SK-MEL-5 (cell line): ENCODE measurements around a stretch of chr4.

RAMPAGE:
- cytosol, long total RNA: no peak
- long total RNA: no peak
- nucleus, long total RNA: no peak
Observed at GRCh38 chr4:90234846-90235451, 107.8 kb downstream of the CCSER1 start.

GRCh38 chr4:94252854-94253428 is 45.3 kb downstream of the SMARCAD1 start:
RAMPAGE:
- cytosol, long total RNA: no peak
- long total RNA: no peak
- nucleus, long total RNA: no peak

GRCh38 chr4:94406940-94407476 is 44.7 kb upstream of the PDLIM5 start:
RAMPAGE:
- cytosol, long total RNA: no peak
- long total RNA: no peak
- nucleus, long total RNA: no peak

GRCh38 chr4:94453481-94454162 is 1.9 kb downstream of the PDLIM5 start:
RAMPAGE:
- cytosol, long total RNA: no peak
- long total RNA: no peak
- nucleus, long total RNA: no peak

DNA sequence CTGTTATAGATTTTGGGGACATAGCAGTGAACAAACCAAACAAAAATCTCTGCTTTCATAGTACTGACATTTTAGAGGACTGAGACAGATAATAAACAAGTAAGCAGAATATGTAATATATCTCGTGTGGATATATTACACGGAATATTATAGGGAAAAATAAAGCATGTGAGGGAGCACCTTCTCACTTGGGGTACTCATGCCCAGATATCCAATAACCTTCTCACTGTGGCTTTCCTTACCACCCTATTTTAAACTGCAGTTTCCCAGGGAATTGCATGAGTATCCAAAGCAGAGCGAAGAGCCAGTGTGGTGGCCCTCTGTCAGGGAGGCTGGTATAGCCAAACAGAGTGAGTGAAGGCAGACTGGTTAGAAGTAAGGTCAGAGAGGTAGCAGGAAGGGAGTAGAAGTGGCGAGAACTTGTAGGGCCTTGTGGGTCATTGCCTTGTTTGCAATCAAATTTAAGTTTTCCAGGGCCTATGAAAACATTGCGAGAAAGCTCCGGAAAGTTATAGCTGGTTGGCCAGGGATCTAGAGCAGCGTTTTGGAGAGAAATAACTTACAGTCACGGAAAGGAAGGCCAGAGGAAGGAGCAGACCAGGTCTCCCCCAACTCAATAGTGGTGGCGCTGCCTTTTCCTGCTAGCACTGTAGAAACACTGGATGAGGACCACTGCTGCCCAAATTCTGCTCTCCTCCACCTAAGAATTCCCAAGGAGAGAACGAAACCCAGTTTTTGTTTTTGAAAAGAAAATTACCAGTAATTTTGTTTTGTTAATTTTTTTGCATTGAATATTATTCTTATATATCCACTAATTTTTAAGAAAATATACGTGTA is 77.1 kb downstream of the PDLIM5 start:
RAMPAGE:
- cytosol, long total RNA: no peak
- long total RNA: no peak
- nucleus, long total RNA: no peak

DNA sequence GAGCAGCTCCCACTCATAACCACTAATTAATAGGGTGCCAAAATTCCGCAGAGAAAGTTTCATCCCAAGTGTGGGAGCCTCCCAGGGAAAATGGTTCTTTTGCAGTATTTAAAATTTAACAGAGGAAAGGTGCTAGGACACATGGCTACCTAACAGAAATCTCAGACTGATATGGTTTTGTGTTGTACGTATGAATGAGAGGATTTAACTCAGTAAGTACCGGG is 88.5 kb upstream of the BMPR1B start:
RAMPAGE:
- cytosol, long total RNA: no peak
- long total RNA: no peak
- nucleus, long total RNA: no peak

GRCh38 chr4:95547519-95548274 is 1.1 kb downstream of the UNC5C start:
RAMPAGE:
- cytosol, long total RNA: no peak
- long total RNA: no peak
- nucleus, long total RNA: no peak

GRCh38 chr4:97590122-97590569 is 553.1 kb downstream of the STPG2 start:
RAMPAGE:
- cytosol, long total RNA: no peak
- long total RNA: no peak
- nucleus, long total RNA: no peak

DNA sequence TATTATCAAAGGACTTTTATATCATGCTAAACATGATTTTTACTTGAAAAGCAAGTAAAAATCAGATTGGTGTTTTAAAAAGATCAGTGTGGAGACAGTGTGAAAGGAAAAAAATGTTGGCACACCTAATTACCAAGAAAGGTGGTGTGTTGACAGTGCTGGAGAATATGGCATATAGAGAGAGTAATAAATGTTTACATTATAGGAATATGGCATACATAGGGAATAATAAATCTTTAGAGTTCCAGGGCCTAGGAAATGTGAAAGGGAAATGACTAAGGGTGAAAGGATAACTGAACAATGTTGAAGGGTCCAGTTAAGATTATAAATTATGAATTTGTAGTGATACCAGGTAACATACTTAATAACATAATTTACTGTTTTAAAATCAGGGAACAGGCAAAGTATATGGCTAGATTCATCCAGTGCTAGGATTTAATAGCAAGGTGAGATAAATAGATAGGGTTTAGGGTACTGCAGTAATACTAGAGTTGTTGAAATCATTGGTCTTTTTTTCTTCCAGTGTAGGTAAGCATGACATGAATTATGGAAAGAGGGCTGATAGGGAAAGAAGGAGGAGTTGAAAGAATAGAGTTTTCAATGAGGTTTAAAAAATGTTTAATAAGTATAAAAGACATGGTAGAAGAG is 54.6 kb downstream of the RAP1GDS1 start:
RAMPAGE:
- cytosol, long total RNA: no peak
- long total RNA: no peak
- nucleus, long total RNA: no peak

DNA sequence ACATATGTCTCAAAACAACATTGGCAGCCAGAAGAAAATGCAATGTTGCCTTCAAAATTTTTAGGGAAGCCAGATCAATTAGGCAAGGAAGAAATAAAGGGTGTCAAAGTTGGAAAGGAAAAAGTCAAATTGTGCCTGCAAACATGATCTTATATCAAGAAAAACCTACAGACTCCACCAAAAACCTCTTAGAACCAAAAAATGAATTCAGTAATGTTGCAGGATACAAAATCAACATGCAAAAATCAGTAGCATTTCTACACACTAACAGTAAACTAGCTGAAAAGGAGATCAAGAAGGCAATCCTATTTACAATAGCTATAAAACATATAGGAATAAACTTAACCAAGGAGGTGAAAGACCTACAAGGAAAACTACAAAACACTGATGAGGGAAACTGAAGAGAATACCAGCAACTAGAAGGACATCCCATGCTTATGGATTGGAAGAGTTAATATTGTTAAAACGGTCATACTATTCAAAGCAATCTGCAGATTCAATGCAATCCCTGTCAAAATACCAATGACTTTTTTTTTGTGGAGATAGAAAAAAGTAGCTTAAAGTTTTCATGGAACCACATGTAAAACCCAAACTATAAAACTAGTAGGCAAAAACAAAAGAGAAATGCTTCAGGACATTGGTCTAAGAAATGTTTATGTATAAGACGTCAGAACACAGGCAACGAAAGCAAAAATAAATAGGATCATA is 137.5 kb downstream of the RAP1GDS1 start:
RAMPAGE:
- cytosol, long total RNA: no peak
- long total RNA: no peak
- nucleus, long total RNA: no peak

RAMPAGE:
- cytosol, long total RNA: no peak
- long total RNA: no peak
- nucleus, long total RNA: no peak
Observed at GRCh38 chr4:98523030-98523413, 135.4 kb downstream of the TSPAN5 start.

DNA sequence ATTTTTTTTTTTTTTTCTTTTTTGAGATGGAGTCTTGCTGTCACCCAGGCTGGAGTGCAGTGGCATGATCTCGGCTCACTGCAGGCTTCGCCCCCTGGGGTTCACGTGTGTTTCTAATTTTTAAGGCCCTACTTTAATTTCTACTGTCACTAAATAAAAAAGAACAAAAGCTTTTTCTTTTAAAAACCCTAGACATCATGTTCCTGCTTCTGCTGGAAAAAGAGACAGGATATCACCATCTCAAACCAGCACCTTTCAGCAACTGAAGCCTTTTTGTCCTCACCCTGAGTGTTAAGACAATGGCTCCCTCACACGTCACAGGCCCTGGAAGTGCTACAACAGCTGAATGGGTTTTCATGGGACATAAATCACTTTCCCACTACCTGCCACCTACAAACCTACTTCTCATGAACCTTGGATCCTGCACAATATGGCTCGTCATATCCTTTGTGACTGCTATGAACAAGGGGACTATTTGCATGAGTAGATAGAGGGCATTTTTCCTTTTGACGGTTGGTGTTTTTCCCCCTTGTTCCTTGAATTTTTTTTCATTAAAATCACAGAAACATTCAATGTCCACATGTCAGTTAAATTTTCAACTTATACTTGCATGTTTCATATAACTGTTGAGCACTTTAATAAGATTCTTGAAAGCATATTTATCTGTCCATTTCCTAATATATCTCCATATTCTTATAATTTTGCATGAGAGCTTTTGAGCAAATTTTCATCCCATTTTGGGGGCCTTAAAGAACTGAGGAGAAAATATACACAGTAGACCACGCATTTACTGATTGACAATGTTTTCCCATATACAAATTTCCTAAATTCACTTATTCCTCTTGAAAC is 93.5 kb downstream of the TSPAN5 start:
RAMPAGE:
- cytosol, long total RNA: no peak
- long total RNA: no peak
- nucleus, long total RNA: no peak

DNA sequence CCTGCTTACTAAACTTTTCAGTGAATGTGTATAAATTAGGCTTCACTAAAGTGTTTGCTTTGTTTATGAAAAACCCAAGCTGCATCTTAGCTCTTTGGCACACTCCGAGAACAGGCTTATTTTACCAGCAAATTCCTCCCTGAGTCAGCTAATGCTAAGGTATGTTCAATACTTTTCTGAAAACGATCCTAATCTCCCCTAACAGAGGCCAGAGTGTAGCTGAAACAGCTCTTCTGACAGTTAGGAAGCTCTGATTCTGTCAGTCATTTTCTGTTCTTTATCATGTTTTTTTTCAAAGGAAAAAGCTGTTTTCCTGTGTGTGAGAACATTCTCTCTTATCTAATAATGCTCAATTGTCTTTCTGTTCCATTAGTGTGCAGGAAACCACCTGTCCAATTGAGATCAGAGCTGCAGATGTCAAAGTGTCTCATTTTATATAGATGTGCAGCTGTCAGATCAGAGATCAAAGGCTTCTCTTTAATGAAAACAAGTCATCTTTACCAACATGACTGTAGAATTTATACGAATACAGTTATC is 30.4 kb upstream of the TSPAN5 start:
RAMPAGE:
- cytosol, long total RNA: no peak
- long total RNA: no peak
- nucleus, long total RNA: no peak

GRCh38 chr4:98996554-98996857 is 985 bp downstream of the METAP1 start:
RAMPAGE:
- cytosol, long total RNA: no peak
- long total RNA: no peak
- nucleus, long total RNA: no peak

DNA sequence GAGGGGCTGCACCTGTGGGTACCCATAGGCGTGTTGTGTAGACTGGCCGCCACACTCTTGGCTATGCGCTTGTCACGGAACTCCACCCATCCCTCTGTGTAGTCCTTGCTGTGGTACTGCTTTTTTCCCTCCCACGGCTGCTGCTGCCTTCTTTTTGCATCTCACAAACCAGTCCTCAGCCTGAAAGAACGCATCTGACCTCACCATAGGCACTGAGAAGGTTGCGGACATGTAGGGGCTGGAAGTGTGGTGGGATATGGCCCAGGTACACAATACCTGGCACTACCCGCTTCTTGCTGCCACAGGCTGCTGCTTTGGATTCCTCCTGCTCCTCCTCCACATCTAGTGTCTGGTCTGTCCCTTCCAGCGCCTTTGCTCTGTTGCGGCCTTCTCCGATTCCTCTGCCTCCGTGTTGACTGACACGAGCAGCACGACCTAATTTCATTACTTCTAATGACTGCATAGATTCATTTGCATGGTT is 27.2 kb downstream of the METAP1 start:
RAMPAGE:
- cytosol, long total RNA: no peak
- long total RNA: no peak
- nucleus, long total RNA: no peak

DNA sequence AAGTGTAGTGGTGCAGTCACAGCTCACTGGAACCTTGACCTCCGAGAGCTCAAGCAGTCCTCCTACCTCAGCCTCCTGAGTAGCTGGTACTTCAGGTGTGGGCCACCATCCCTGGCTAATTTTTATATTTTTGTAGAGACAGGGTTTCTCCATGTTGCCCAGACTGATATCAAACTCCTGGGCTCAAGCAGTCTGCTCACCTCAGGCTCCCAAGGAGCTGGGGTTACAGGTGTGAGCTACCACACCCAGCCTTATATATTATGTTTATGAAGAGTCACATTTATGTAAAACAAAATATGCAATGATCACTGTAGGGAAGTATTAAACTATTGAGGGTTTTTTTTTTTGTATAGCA is 37.2 kb downstream of the ADH5 start:
RAMPAGE:
- cytosol, long total RNA: no peak
- long total RNA: no peak
- nucleus, long total RNA: no peak

DNA sequence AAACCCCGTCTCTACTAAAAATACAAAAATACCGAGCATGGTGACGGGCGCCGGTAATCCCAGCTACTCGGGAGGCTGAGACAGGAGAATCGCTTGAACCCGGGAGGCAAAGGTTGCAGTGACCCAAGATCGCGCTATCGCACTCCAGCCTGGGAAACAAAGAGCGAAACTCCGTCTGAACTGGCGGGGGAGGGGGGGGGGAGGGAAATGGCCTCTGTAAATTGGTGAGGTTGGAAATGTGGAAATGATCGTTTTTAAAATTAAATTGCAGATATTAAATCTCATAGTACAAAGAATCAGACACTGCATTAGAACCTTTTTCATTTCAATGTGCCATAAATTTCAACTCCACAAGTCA is 1.4 kb downstream of the ADH5 start:
RAMPAGE:
- cytosol, long total RNA: no peak
- long total RNA: no peak
- nucleus, long total RNA: no peak

DNA sequence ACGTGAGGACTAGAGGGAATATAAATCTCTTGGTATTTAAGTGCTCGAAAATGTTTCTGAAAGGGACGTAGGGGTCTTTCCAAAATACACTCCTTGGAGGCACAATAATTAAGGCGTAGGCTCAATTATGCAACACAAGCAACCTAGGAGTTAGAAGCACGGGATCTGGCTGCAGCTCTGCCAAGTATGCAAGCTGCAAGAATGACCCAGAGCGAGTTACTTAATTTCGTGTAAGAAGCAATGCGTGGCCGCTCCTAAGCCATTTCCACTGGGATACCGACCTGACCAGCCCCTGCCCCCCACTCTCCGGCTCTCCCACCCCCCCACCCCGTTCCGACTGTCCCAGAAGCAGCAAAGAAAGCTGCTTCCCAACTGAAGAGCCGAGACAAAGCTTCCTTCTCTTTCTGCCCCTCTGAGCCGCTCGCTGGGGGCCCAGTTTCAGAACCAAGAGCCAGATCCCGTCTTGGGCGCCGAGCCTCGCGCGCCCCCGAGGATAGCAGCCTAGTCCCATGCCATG is 403 bp downstream of the ADH5 start:
RAMPAGE:
- cytosol, long total RNA: no peak
- long total RNA: no peak
- nucleus, long total RNA: no peak

DNA sequence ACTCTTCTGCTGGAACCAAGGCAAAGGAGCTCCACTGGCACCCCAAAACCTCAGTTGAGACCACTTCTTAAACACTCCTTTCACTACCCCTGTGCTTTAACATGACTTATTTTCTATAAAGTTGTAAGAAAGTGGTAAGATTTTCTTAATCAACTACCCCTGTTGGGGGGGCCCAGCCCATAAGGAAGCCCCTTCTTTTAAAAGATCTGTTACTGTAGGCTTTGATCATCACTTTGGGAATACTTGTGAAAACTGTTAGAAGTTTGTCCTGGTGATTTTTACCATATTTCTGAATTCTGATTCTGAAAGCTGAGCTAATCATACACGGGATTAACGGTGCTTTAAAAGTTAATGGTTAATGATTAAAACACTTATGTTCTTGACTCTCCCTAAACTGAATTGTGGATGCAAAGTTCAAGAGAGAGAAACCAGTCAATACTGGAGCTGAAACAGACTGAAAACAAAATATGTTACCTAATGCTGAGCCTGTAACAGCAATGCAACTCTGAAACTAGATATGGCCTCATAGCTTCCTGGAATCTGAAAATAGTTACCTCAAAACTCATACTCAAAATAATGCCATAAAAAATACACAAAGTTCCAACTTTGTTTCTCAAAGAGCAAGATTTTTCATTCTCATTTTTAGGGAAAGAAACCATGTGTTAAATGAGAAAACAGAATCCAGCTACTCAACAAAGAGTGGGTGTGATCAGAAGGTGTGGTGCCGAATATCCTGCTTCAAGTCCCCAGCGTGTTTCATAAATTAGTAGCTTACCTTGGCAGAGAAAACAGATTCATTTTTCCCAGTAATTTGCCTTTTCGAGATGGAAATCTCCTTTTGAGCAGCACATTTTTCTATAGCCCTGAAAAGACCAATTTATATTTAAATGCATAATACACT is 31.6 kb downstream of the ADH7 start:
RAMPAGE:
- cytosol, long total RNA: no peak
- long total RNA: no peak
- nucleus, long total RNA: no peak

RAMPAGE:
- cytosol, long total RNA: no peak
- long total RNA: no peak
- nucleus, long total RNA: no peak
Observed at GRCh38 chr4:99446908-99447521, 11.9 kb upstream of the ADH7 start.